ENCODE data around the gene ACTA1.

DNA sequence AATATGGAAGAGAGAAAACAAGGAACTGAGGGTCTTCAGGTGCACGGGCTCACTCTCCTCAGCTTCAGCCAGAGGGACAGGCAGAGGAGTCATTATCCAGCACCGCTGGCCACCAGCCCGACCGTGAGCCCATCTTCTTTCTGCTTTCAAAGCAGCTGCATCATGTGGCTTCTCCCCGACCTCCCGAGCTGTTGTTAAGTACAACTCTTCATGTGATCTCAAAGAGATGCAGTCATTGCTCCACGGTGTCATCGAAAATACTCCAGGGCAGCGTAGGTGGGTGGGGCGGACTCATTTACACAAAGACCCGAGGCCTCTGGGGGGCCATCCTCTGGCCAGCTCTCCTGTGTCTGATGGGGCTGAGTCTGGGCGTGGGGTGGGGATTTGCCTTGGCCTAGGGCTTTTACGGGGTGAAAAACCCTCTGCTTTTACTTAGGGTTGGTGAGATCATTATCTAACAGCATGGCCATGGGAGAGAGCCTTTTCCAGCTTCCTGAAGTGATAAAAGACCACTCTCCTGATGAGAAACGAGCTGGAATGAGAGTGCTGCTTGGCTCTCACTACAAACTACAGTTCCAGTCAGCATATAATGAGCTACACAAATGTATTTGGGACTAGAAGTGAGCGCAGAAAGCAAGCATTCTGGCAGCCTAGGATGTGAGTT, 164.9 kb downstream of the RHOU start:
- PRO-cap, 3 experiments: no peak in any of the 3 experiments
- RAMPAGE, long total RNA, 2 experiments: no peak in any of the 2 experiments
- RRBS: no CpG with 5 or more reads among the region's 15 CpGs

DNA sequence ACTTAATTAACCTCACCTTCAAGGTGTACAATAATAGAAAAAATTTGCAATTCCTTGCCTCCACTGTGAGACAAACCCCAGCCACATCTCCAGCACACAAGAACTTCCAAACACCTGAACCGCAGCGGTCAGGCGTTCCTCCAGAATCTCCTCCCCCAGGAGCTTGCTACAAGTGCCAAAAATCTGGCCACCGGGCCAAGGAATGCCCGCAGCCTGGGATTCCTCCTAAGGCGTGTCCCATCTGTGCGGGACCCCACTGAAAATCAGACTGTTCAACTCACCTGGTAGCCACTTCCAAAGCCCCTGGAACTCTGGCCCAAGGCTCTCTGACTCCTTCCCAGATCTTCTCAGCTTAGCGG, 213.0 kb downstream of the RHOU start:
- PRO-cap, 3 experiments: no peak in any of the 3 experiments
- RAMPAGE, long total RNA, 2 experiments: no peak in any of the 2 experiments
- RRBS: no CpG with 5 or more reads among the region's 8 CpGs

GRCh38 chr1:228964044-228965061, 229.1 kb downstream of the RHOU start:
- PRO-cap, 3 experiments: peak in 2 of 3 experiments; most common plus-strand start chr1:228964358 (in 1); most common minus-strand start chr1:228964229 (in 1)
- RAMPAGE, long total RNA, 2 experiments: no peak in any of the 2 experiments
- RRBS: no CpG with 5 or more reads among the region's 11 CpGs

DNA sequence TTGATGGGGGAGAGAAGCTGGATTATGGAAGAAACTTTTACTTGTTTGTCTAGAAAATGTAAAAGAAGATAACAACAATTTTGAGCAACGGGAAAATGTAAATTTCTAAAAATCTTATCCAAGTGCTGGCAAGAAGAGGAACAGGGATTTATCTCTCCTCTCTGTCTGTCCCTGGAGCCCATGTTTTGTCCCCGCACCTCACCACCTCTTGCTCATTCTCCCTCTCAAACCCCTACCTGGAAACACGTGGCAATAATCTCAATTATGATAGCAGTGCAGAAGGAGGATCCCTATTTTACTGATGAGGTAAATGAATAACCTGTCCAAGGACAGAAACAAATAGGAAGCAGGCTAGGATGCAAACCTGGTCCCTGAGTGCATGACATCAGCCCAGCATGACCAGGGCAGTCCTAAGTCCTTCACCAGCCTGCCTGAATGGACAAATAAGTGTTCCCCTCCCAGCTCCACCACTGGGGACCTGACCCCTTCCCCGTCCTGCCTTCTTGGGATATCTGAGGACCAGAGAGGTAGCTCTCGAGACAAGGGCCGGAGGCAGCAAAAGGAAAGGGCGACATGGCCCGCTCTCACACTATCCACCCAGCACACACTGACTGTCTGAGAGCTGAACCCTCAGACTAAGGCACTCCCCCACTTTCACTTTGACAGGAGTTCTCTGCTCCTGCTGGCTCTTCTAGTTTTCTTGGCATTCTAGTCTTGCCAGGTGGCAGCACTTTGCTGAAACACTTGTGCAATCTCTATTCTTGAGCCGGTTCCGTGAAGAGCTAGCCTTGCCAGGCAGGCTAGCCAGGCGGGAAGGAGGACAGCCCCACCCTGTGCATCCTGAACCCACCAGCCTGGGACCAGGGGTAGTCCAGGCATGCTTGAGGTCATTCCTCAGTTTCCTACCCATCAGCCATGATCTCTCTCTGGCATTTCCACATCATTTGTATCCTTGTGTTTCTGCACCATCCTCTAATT, 251.3 kb upstream of the RAB4A start:
- PRO-cap, 3 experiments: no peak in any of the 3 experiments
- RAMPAGE, long total RNA, 2 experiments: no peak in any of the 2 experiments
- RRBS: no CpG with 5 or more reads among the region's 11 CpGs

GRCh38 chr1:229113088-229113521, 157.8 kb upstream of the RAB4A start:
- PRO-cap, 3 experiments: no peak in any of the 3 experiments
- RAMPAGE, long total RNA, 2 experiments: no peak in any of the 2 experiments
- RRBS: no CpG with 5 or more reads among the region's 1 CpG

DNA sequence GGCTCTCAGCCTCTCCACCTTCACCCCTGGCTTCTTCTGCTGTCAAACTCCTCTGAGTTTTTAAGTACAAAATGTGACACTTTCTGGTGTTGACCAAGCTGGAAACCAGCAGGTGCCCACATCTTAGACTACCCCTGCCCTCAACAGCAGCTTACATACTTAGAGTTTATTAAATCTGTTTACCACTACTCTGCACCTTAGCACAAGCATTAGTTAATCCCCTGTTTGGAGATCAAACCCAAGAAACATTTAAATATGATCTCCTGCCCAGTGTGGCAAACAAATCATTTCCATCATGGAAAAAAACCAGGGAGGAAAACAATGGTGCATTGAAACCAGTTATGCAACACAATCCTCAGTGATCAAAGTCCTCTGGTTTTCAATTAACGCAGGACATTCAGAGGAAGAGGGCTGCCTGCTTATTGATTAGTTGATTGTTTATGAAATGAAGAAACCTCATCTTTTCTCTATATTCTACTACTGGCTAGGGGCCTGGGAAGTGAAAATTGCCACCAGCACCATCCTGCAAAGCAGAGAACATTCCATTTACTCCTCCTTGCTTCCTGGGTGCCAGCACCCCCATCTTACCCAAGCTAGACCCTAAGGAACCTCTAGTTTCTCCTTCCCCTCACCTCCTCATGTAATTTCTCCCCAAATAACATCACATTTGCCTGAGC, 139.4 kb upstream of the RAB4A start:
- PRO-cap, 3 experiments: no peak in any of the 3 experiments
- RAMPAGE, long total RNA, 2 experiments: no peak in any of the 2 experiments
- RRBS: no CpG with 5 or more reads among the region's 1 CpG

GRCh38 chr1:229225153-229225747, 45.7 kb upstream of the RAB4A start:
- PRO-cap, 3 experiments: no peak in any of the 3 experiments
- RAMPAGE, long total RNA, 2 experiments: no peak in any of the 2 experiments
- RRBS: no CpG with 5 or more reads among the region's 12 CpGs

GRCh38 chr1:229229421-229230241, 41.3 kb upstream of the RAB4A start:
- PRO-cap, 3 experiments: peak in 2 of 3 experiments; most common plus-strand start chr1:229230041 (in 2); most common minus-strand start chr1:229229754 (in 1)
- RAMPAGE, long total RNA, 2 experiments: no peak in any of the 2 experiments
- RRBS: no CpG with 5 or more reads among the region's 9 CpGs

- PRO-cap, 3 experiments: no peak in any of the 3 experiments
- RAMPAGE, long total RNA, 2 experiments: start-site peak on the minus strand in 1 of 2 experiments, at chr1:229432159-229432421 at its widest, 11 reads per replicate
- RRBS: 2% methylated on average over 7 of the region's 113 CpGs
These were observed 2.2 kb downstream of the ACTA1 start for GRCh38 chr1:229431217-229432512.

DNA sequence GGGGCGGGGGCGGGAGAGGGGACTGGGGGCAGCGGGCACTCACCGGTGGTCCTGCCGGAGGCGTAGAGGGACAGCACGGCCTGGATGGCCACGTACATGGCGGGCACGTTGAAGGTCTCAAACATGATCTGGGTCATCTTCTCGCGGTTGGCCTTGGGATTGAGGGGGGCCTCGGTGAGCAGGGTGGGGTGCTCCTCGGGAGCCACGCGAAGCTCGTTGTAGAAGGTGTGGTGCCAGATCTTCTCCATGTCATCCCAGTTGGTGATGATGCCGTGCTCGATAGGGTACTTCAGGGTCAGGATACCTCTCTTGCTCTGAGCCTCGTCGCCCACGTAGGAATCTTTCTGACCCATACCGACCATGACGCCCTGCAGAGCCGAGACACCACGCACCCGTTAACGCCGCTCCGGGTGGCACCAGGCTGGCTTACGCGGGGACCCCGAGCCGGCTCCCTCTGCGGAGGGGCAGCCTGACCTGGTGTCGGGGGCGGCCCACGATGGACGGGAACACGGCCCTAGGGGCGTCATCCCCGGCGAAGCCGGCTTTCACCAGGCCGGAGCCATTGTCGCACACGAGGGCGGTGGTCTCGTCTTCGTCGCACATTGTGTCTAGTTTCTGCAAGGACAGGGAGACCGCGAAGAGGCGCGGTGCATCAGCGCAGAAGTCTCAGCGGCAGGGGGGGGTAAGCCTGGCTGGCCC, 1.2 kb downstream of the ACTA1 start:
- PRO-cap, 3 experiments: no peak in any of the 3 experiments
- RAMPAGE, long total RNA, 2 experiments: start-site peak on the minus strand in 1 of 2 experiments, centred at position 409 of the sequence, 9 reads per replicate
- RRBS: 4% methylated on average over 10 of the region's 57 CpGs

DNA sequence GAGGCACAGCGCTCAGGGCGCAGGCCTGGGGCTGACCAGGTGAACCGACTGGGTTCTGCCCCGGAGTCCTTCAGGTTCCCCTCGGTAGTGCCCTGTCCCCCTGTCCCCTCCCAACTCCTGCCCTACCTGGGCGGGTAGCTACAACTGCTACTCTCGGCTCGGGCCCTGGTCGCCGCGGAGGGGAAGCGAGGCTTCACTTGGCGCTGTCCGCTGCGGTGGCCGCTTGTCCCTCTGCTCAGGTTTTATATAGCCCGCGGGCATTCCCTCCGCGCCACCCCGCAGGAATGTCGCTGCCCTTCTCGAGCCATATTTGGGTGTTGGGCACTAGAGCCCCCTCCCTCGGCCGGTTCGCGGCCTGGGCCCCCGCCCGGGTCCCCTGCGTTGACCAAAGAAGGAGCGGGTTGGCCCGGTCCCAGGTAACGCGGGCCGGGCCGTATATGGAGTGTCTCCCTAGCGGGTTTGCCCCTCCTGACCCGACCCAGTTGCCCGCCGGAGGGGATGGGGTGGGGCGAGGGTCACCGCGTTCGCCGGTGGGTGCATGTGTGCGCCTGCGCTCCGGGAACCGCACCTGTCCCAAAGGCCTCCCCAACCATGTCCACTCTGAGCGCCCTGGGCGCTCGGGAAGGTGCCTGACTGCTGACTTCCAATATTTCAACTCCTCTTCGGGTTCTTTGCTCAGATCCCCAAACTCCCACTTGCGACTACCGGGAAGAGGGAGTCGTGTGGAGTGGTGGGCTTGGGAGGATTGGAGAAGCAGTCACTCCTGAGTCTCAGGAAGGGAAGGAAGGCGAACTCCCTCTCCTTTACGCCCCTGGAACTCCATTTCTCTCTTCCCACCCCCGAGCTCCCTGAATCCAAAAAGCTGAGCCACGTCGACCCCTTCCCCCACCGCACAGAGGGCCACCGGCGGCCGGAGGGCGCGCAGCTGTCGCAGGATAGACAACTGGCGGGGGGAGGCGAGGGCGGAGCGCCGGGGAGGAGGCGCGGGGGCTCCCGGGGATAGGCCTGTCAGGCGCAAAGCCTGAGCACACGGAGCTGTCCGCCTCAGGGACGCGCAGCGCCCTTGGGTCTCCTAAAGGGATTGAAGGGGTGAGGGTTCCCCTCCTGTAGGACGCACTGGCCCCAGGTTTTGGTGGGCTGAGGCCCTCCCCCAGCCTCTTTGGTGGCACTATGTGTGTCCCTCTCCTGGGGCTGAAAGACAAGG, at the start of gene ACTA1:
Gene ACTA1 (minus strand): TSS at position 217 of the 1,204 bp plus-strand sequence.
- PRO-cap, 3 experiments: peak in 1 of 3 experiments; most common minus-strand start position 217 of the sequence (in 1)
- RAMPAGE, long total RNA, 2 experiments: no peak in any of the 2 experiments
- RRBS: 1% methylated on average over 24 of the region's 83 CpGs

- PRO-cap, 3 experiments: no peak in any of the 3 experiments
- RAMPAGE, long total RNA, 2 experiments: no peak in any of the 2 experiments
- RRBS: no CpG with 5 or more reads among the region's 11 CpGs
These were observed 9.2 kb downstream of the ABCB10 start for GRCh38 chr1:229549188-229549858.

- PRO-cap, 3 experiments: no peak in any of the 3 experiments
- RAMPAGE, long total RNA, 2 experiments: no peak in any of the 2 experiments
- RRBS: 95% methylated on average over 2 of the region's 9 CpGs
These were observed 6.0 kb downstream of the TAF5L start for GRCh38 chr1:229619515-229620646.

GRCh38 chr1:229863580-229864574, 203.2 kb upstream of the GALNT2 start:
- PRO-cap, 3 experiments: no peak in any of the 3 experiments
- RAMPAGE, long total RNA, 2 experiments: no peak in any of the 2 experiments
- RRBS: no CpG with 5 or more reads among the region's 17 CpGs

- PRO-cap, 3 experiments: no peak in any of the 3 experiments
- RAMPAGE, long total RNA, 2 experiments: no peak in any of the 2 experiments
- RRBS: no CpG with 5 or more reads among the region's 5 CpGs
These were observed 178.0 kb upstream of the GALNT2 start for GRCh38 chr1:229888752-229889665.

GRCh38 chr1:230047113-230047453, 20.0 kb upstream of the GALNT2 start:
- PRO-cap, 3 experiments: no peak in any of the 3 experiments
- RAMPAGE, long total RNA, 2 experiments: no peak in any of the 2 experiments
- RRBS: no CpG with 5 or more reads among the region's 6 CpGs

DNA sequence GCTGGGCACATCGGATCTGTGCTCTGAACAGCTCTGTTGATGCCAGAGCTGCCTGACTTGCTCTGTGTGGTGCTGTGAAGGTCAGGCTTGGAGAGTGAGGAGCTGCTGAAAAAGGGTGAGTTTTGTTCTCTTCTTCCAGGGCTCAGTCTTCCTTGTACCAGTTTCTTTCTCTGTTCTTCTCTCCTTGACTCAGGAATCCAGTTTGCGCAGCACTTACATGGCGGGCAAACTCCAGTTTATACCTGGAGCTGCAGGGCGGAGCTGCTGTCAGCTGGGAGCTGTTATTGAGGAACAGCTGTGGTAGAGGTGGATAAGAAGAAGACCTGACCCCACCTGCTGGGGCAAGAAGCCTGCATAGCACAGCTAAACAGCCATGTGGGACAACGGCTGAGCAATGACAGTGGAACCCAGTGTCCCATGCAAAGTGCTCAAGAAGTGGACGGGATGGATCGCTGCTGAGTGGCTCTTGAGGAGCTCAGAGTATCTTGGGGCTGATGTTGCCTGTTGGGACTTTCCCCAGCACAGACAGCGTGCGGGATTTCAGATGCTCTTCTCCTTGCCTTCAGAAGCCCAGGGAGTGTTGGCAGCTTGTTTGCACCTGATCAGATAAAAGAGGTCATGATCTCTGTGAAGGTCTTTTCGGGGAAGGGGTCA, 46.2 kb downstream of the GALNT2 start:
- PRO-cap, 3 experiments: no peak in any of the 3 experiments
- RAMPAGE, long total RNA, 2 experiments: no peak in any of the 2 experiments
- RRBS: no CpG with 5 or more reads among the region's 10 CpGs

DNA sequence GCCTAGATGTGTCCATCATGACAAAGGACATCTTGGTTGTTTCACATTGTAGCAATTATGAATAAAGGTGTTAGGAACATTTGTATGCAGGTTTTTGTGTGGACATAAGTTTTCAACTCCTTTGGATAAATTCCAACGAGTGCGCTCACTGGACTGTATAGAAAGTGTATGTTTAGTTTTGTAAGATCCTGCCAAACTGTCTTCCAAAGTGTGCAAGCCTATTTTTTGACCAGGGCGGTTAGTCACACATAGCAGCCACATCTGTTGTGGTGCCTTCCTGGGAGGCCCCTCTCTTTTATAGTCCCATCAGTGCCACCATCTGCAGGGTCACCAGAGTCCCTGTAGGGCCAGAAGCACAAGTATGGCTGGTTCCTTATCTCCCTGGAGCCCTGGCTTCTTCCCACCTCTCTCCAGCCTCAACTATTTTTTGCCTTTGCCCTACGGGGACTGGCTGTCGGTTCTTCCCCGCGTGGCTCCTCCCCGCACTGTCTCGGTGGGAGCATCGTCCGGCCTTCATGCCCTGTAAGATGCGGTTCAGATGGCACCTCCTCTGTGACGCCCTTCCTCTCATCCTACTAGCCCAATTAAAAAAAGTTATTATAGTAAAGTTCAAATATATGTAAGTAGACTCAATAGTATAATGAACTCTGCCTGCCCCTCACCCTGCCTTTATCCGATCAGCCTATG, 51.3 kb downstream of the GALNT2 start:
- PRO-cap, 3 experiments: no peak in any of the 3 experiments
- RAMPAGE, long total RNA, 2 experiments: no peak in any of the 2 experiments
- RRBS: no CpG with 5 or more reads among the region's 14 CpGs

DNA sequence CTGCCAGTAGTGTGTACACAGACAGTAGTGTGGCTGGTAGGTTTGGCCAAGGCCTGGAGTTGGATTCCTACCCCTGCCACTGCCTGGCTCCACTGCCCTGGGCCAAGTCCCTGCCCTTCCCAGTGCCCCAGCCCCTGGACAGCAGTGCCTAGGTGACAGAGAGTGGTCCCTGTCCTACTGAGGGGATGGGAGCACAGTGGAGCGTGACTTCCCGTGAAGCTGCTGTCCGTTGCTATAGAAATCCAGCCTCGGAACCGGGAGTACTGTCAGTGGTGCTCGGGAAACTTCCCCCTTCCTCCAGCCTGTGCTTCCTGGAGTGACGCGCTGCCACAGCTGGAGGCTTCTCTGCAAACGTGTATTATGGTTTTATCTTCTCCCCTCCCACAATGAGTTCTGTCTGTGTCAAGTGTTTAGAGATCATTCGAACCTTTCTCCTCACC, 73.3 kb downstream of the GALNT2 start:
- PRO-cap, 3 experiments: no peak in any of the 3 experiments
- RAMPAGE, long total RNA, 2 experiments: no peak in any of the 2 experiments
- RRBS: no CpG with 5 or more reads among the region's 10 CpGs

DNA sequence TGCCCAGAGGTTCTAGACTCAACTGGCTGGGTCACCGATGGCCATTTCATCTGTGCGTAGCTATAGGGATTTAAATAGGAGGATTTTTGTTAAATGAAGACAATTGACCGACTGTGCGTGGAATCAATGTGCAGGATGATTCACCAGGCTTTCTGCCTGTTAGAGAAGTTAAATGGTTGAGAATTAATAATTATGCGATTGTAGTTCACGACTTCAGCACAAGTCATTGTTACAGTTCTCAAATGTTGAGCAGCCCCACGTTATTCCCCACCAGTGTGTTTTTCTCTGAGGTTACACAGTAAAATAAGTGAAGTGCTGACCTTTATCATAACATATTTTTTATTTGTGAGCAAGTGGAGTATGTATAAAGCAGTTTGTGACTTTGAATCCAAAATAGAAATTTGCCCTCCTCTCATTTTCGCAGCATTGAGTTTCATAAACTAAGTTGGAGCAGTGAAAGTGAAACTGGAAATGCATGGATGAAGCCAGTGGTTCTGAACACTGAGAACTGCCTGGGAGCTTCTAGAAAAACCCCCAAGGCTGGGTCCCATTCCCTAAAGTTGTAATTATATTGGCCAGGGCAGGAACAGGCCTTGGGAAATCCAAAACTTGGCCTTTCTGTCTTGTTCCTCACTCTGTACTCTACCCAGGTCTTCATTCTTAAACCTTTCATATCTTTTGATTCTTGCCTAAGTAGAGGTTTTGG, 102.6 kb downstream of the GALNT2 start:
- PRO-cap, 3 experiments: no peak in any of the 3 experiments
- RAMPAGE, long total RNA, 2 experiments: no peak in any of the 2 experiments
- RRBS: no CpG with 5 or more reads among the region's 8 CpGs